Rectum (tissue), 1 donor: ENCODE results near the genes NELFCD and SYCP2.

DNA sequence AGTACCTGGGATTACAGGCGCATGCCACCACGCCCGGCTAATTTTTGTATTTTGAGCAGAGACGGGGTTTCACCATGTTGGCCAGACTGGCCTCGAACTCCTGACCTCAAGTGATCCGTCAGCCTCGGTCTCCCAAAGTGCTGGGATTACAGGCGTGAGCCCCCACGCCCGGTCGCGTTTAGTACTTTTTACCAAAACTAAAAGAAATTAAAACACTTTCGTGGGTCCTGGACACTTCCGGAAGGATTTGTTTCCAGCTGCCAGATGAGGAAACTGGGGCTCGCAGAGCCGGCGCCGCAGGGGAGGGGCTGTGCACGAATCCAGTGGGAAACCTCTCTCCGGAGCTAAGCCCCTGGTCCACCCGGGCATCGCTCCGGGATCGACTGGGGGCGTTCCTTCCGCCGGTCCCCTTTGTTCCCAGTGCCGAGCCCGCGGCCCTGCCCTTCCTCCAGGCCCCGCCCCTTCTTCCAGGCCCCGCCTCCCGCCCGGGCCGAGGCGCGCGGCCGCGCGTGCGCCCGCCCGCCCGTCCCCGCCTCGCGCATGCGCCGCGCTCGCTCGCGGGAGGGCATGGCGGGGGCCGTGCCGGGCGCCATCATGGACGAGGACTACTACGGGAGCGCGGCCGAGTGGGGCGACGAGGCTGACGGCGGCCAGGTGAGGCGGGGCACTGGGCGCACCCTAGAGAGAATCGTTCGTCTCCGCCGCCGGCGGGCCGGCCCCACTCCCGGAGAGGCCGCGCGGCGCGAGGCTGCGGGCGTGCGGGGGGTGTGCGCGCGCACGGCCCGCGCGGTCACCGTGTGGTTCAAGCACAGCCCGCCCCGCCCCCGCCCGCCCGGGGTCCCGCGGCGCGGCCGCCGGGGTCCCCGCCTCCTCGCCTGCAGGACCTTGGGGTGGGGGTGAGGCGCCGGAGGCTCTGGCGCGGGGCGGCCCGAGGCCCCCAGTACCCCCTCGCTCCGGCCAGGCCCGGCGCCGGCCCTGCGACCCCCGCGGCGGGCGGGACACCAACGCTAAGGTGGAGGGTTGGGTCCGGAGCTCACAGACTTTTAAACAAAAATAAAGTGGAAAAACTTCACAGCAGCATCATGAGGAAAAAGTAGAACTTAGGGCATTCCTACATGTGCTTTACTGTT lies at the start of gene NELFCD:
TSS of gene NELFCD (plus strand) at position 541 of the 1,130 bp plus-strand sequence.
- PRO-cap, result bidirectional peak, plus-strand start at position 562 of the sequence, minus-strand start at position 413 of the sequence; bidirectional peak, plus-strand start at position 880 of the sequence, minus-strand start at position 729 of the sequence

GRCh38 chr20:58982524-58983264 lies 1.6 kb downstream of the NELFCD start:
- PRO-cap, result no peak

DNA sequence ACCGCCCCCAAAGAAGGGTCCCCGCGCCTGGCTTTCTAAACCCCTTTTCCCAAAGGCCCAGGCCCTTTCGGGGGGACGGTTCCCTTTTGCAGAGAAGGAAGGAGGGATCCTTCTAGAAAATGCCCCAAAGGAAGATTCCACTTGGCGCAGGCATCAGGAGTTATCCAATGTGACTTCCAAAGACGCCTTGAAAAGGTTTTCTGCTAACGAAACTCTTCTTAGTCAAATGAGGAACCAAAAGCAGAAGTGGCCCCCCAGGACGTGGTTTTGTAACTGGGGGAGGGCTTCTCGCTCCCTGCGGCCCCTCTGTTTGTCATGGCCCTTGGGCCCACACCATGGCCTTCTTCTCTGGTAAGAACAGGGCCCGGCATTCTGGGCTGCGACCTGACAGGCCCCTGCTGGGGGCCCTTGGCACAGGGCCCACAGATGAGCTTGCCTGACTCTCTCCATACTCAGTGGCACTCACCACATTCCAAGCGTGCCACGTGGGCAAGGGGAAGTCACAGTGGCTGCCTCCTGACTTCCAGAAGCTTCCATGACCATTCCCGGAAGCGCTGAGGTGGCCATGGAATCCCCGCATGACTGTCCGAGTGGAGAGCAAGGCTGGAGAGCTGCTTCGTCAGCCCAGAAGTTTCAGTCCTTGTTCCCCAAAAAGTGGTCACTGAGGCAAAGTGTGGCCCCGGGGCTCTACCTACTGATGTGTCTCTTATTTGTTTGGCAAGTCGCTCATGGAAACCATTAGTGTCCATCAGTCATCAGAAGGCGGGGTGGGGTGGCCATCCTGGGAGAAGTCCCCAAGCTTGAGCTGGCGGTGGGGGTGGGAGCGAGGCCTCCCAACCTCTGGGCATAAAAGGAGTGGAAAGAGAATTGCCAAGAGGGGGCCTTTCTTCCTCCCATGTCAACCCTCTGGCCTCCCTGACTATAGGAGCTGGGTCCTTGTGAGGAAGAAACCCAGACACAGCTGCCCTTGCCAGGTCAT lies 891 bp upstream of the CTSZ start:
- PRO-cap, result unidirectional peak, minus-strand start at position 166 of the sequence; unidirectional peak, plus-strand start at position 797 of the sequence

- PRO-cap, result no peak
These were observed 3.4 kb downstream of the TUBB1 start for GRCh38 chr20:59022705-59023014.

- PRO-cap, result no peak
These were observed 18.8 kb downstream of the ZNF831 start for GRCh38 chr20:59182327-59182869.

GRCh38 chr20:59293075-59293791 lies 7.2 kb upstream of the EDN3 start:
- PRO-cap, result no peak

DNA sequence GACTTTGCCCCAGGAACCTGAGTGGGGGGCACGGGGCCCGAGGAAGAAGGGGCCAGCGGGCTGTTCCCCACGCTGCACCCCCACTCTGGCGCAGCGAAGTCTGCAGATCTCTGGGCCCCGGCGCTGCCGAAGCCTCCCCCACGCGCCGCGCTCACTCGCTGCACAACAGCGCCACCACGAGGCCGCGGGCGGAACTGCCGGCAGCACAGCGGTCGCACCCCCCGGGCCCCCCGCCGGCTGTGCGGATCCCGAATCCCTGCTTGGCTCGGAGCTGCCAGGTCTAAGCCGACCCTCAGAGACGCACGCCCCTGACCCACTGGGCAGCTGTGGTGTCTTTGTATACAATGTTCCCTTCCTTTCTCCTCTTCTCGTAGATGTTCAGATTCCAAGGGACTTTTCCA lies 103.3 kb downstream of the EDN3 start:
- PRO-cap, result no peak

DNA sequence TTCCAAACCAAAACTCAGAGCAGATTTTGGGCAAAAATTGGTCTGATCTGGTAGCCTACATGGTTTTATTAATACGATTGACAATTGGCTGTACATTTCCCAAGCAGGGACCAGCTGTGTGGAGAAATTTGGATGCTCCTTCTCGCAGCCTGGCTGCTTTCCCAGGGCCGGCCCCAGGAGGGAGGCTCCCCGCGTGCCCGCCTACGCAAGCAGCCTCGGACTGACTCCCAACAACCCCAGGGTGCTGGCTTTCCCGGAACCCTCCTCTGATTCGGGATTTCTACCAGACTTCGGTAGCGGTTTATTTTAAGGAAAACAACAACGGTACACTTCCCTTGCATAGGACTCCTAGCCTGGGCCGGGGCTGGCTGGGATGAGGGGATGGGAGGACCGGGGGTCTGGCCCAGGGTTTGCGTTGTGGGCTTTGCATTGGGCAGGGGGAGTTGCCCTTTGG lies 20.9 kb upstream of the PHACTR3 start:
- PRO-cap, result no peak

DNA sequence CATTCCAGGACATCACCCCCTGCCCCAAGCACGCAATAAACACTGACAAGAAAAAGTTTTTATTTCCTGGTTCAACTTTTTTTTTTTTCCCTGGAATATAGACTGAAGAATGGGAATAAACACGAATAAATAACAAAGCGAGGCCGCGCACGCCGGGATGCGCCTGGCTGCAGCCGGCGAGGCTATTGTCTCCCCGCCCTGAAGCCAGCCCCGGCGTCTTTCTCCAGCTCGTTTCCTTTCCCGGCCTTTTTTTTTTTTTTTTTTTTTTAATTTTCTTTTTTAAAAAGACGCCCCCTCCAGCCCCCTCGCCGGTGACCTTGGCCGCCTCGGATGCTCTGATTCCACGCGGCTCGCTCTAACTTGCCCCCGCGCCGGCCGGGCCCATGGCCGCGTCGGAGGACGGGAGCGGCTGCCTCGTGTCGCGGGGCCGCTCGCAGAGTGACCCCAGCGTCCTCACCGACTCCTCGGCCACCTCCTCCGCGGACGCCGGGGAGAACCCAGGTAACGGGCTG lies 348 bp downstream of the PHACTR3 start:
- PRO-cap, result no peak

- PRO-cap, result bidirectional peak, plus-strand start at chr20:59933802, minus-strand start at chr20:59933623; bidirectional peak, plus-strand start at chr20:59934072, minus-strand start at chr20:59933969; unidirectional peak, minus-strand start at chr20:59934148
These were observed at the start of gene SYCP2 for GRCh38 chr20:59933185-59934387. Gene SYCP2, minus strand, starts transcription at chr20:59933637.

DNA sequence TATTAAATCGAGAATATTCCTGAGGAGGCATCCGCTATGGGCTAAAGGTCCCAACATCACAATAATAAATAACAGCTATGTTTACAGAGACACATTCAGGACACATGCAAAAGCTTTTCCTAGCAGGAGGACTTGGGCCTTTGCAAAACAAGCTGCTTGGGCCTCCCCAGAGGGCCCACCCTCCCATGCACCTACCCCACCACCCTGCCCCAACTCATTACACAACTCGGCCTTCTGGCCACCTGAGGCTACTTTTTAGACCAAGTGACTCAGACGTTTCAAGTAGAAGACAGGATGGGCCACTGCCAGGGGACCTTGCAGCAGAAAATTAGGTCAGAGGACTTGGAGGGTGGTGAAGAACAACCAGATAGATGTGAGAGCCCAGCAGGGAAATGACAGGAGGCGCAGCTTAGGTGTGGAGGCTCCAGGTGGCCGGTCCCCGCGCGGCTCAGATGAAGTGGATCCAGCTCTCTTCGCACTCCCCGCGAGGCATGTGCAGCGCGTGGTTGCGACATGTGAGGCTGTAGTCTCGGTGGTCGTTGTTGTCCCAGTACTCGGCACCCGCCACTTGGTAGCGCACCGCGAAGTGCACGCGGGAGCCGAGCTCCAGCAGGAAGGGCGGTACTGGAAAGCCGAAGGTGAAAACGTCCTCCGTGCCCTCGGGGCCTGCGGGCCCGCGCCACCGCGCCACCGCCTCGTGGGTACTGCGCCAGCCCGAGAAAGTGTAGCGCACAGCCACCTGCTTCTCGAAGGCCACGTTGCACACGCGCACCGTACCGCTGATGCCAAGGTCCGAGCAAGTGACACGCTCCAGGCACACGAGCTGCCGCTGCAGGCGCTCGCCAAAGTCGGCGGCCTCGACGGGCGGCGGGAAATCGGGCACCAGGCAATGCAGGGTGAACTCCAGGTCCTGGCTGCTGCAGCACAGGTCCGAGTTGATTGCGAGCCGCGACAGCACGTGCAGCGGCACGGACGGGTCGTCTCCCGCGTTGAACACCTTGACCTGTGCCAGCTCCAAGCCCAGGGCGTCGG lies 1.2 kb downstream of the PPP1R3D start:
- PRO-cap, result no peak

- PRO-cap, result no peak
These were observed 181.6 kb downstream of the CDH26 start for GRCh38 chr20:60139677-60140401.

GRCh38 chr20:61094077-61094357 lies 158.0 kb upstream of the CDH4 start:
- PRO-cap, result unidirectional peak, minus-strand start at chr20:61094277

GRCh38 chr20:61252624-61253612 lies 857 bp downstream of the CDH4 start:
- PRO-cap, result unidirectional peak, plus-strand start at chr20:61253383

- PRO-cap, result no peak
These were observed 2.8 kb downstream of the CDH4 start for GRCh38 chr20:61254766-61255426.

DNA sequence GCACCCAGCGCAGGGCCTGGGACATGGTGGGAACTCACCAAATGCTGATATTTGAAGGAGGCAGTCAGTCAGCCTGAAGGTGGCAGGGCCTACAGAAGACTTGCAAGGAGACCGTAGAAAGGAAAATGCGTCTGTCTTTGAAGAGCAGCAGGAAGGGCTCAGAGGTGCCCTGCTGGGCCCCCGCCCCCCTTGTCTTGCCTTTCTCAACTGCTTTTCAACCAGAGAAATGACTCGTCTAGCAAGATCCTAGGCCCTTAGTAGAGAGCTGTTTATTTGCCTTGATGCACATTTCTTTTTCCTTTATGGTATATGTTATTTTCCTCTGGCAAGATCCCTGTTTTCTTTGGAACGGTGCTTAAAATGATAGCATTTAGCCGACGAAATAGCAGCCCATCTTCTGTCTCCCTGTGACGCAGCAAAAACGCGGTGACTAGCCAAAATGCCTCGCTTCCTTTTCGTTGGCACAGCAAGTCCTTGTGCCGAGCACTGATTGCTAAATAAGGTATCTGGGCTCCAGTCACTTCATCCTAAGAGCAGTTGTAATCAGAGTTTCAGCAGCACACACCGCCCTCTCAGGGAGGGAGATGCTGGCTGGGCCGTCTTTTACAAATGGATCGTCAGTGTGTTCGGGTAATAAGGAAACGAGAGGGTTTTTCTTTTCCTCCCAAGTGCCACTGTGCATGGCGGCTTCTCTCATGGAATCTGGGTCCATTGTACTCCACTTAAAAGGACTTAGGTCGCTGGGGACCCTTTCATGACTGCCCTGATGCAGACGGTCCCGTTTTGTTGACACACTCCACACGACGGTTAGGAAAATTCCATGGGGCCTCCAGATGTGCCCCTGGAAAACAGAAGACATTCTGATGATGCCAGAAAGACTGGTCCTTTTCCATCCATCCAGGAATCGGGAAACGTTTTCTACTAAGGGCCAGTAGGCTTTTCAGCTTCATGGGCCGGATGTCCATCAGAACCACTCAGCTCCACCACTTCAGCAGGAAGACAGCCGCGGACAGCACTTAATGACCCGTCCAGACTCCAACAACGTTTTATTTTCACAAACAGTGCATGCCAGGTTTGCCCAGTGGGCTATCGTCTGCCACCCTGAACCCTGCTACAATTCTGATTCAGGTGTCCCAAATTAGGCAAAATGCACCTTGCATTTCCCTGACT lies 185.3 kb downstream of the CDH4 start:
- PRO-cap, result no peak

DNA sequence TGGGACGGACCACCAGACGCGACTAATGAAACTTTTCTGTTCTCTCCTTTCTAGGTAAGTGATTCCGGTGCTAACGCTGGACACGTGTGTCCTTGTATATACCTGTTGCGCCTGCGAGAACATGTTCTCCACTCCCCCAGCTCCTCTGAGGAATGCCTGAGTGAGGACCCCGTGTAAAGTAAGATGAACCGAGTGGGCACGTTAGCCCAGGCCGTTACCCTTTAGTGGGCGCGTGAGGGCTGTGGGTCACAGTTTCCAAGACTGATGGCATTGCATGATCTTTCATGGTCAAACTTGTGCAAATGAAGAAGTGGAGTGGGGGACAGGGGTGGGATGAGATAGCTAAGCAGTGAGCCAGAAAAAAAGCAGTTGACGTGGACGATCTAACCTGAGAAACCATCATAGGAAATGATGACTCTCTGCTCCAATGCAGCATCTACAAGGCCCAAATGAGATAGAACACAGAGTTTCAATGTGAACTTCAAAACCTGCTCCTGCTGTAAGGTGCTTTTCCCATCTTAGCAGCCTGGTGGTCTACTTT lies 249.8 kb downstream of the CDH4 start:
- PRO-cap, result no peak

DNA sequence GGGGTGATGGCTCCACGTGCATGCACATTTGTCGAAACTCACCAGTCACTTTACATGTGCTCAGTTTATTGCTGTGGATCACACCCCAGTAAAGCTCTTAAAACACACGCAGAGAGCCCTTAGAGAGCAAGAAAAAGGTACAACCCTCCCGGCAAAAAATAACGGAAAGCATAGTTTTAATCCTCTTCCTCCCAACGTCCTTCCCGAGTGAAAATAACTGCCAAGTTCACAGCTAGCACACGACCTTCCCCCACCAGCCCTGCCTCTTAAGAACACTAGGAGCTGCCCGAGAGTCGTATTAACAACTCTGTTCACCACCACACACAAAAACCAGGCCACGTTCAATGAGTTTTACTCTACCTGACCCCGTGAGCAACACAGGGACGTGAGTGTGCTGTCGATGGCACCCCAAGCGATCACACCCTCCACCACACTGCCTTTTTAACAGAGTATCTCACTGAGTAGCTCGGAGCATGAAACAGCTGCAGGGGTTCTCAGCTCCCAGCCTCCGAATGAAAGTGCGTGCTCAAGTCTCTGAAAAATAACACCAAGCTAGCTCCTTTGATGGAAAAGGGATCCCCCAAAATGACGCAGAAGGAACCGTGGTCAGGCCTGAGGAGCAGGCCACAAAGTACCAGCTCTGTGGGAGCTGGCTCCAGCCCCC lies 39.6 kb downstream of the TAF4 start:
- PRO-cap, result no peak

- PRO-cap, result no peak
These were observed 25.5 kb downstream of the TAF4 start for GRCh38 chr20:62040152-62040687.

DNA sequence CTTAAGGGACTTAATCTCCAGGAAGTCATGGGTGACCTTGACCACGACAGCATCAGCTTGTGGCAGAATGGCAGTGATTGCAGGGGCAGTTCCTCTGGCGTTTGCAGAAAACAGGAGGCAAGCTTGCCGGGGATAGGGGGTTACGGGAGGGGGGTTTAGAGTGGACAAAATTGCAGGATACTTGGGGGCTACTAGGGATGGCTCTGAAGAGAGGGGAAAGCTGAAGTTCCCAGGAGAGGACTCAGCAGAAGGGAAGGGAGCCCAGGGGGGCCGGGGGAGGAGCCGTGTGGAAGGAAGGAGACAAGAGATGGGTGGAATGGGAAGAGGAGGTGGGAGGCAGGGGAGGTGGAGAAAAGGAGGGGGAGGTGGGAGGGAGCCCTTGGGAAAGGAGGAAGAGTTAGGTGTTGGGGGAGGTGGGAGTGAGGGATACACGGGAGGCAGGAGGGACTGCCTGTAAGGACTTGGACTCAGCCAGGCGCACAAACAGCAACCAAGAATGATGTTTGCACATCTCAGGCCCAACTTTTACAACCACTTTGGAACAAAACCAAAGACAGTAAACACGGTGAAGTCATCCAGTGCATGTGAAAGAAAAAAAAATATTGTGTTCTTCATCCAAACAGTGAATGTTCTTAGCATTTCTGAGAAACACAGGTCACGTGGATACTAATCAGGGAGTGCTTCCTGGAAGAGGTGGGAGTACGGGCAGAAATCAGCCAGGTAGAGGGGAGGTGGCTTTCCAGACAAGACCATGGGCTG lies 17.5 kb upstream of the LSM14B start:
- PRO-cap, result unidirectional peak, plus-strand start at position 265 of the sequence; unidirectional peak, minus-strand start at position 498 of the sequence